ENCODE data around the genes TUBB, GTF2H4, MUCL3 and PSORS1C2.

DNA sequence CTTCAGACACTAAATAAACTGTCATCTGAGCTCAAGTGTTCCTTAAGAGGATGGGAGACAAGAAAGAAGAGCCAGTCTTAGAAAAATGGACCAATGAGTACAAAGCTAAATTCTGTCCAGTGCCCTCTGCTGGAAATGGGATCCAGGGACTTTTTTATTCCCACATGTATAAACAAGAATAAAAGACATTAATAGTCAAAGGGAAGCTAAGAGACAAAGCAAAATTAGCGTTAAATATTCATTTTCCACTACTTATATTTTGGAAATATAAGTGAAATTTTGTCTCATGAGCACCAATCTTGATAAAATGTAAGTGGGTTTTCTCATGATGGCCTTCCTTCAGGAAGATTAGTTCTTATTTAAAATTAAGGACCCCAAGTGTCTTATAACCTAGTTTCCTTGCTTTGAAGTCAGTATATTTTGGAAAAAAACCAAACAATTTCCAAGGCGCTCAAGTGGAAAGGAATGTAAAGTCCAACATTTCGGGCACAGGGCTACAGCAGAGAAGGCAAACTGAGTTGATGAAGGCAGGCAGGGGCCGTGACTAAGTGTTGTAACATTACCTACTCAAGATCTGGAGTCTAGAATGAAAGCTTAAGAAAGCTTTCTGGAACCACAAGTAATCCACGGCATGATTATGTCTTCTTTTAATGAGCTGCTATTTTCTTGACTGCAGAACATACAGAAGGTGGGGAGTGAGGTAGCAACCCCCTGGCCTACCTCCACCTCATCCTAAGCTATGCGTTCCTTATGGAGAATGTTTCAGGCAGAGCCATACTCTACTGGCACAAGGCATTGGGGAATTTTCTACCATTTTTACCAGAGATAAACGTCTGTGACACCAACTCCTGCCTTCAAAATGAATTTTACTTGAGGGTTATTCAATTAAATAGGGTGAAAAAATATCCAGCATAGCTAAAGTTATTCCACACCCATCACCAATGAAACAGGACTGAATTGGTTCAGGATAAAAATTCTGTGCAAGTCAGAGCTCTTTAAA is 4.4 kb downstream of the PPP1R10 start:
- PRO-cap: bidirectional peak, plus-strand start at position 511 of the sequence, minus-strand start at position 572 of the sequence; unidirectional peak, minus-strand start at position 858 of the sequence

DNA sequence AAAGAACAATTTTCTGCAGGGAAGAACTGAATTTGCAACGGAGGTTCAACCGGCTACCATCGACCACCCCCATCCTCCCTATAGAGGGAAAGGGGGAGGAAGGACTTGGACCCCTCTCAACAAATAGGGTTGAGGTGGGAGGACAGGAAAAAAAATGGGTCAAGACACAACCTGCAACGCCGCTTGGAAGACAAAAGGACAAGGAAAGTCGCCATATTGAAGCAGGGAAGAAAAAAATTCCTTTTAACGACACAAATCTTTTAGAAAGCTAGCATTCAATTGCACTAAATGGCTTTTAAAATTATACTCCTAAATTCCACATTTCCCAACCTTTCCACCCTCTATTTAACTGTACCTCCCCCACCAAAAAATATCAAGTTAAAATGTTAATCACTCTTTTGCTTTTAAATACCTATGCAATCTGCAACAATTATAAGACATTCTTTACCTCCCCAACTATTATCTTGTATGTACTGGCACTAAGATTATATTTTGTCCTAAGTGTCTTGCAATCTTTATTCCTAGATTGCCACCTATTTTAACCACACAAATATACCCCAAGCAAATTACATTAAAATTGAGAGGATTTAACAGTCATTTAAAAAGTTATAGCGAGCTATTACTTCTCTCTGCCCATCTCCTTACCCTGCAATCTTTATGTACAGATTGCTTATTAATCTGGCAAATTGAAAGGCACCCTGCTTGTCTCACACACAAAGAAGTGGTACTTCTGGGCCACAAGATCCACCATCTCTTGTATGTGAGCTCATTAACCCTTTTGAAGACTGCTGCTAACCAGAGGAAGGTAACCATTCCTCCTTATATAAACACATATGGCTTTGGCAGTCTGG is 1.5 kb downstream of the PPP1R10 start:
- PRO-cap: bidirectional peak, plus-strand start at position 193 of the sequence, minus-strand start outside the sequence; unidirectional peak, minus-strand start at position 654 of the sequence; unidirectional peak, minus-strand start at position 722 of the sequence

- PRO-cap: no peak
Observed at GRCh38 chr6:30670771-30671395, 1.9 kb downstream of the DHX16 start.

GRCh38 chr6:30719677-30720695 is at the start of gene TUBB:
TUBB (plus strand) TSS chr6:30720352.
- PRO-cap: bidirectional peak, plus-strand start at chr6:30720357, minus-strand start at chr6:30720119

DNA sequence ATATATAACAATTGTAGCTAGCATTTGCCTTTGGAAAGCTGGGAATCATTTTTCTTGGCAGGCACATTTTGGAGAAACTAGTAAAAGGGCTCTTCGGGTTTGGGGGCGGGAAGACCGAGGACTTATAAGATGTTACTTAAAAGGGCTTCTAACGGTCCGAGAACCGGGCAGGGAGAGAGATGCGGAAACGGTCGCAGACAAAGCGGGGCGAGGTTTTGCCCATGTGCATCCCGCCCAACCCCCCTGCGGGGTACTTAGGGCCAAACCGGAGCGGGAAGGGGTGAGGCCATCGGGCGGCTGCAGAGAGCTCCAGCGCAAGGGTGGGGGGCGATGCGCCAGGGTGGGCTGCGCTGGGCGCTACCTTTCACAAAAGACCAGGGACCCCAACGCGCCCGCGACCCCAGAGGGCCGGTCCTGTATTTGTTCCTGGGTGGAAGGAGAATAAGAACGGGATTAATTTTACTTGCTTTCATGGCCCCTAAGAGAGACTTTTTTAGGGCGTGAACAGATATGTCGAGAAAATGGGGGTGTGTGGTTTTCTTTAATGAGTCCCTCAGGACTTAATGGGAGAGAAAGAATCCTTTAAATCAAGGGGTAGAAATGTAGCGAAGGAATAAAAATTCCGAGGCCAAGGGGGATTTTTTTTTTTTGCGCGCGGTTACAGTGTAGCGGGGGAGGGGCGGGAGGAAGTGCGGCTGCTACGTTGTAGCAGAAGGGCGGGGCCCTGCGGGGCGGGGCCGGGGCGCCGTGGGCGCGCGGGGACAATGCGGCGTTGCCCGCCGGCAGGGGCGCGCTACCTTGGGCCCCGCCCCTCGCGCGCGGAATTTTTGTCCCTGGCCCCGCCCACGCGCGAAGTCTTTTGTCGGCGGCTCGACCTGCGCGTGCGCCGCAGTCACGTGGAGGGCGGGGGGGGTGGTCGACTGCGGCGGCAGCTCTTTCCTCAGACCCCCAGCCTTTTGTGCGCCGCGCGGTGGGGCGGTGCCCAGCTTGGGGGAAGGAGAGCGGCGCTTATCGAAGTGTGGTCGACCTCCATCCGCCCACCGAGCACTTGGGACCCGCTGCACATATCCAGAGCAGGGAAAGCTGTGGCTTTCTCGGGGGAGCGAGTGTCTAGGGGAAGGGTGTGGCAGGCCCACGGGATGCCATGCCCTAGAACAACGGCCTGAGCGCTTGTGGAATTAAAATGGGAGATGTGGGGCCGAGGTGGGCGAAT is 950 bp downstream of the TUBB start:
- PRO-cap: bidirectional peak, plus-strand start at position 263 of the sequence, minus-strand start at position 189 of the sequence

GRCh38 chr6:30730332-30731260 is 10.4 kb downstream of the TUBB start:
- PRO-cap: unidirectional peak, minus-strand start at chr6:30731011

- PRO-cap: no peak
Observed at GRCh38 chr6:30768747-30769912, 24.8 kb upstream of the IER3 start.

DNA sequence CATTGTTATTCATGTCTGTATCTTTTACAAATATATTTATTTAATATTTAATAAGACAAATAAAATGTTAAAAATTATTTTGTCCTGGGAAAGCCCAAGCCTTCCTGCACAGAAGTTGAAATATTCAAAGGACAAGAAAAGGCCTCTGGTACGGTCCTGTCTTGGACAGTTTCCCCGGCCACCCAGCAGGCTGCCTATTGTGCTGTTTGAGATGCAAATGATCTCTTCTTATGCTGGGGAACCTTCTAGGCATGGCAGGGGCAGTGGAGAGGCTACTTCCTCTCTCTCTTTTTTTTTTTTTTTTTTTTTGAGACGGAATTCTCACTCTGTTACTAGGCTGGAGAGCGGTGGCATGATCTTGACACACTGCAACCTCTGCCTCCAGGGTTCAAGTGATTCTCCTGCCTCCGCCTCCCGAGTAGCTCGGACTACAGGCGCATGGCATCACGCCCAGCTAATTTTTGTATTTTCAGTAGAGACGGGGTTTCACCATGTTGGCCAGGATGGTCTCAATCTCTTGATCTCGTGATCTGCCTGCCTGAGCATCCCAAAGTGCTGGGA is 45.9 kb upstream of the DDR1 start:
- PRO-cap: no peak

DNA sequence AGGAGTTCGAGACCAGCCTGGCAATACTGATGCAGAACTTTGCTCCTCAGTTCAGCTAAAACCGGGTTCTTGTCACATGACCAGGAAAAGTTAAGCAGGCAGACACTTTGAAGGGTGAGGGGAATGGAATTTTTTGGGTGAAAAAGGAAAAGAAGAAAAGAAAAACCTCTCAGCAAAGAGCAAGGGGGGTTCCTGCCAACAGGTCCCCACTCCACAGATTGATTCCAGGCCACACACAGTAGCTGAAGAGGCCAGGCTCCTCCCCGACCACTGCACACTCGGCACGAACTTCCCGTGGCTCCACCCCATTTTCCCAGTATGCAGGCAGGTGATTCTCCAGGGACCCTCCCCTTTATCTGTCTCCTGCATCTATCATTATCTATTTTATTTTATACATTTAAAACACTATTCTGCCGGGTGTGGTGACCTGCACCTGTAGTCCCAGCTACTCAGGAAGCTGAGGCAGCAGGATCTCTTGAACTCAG is 43.7 kb upstream of the DDR1 start:
- PRO-cap: no peak

DNA sequence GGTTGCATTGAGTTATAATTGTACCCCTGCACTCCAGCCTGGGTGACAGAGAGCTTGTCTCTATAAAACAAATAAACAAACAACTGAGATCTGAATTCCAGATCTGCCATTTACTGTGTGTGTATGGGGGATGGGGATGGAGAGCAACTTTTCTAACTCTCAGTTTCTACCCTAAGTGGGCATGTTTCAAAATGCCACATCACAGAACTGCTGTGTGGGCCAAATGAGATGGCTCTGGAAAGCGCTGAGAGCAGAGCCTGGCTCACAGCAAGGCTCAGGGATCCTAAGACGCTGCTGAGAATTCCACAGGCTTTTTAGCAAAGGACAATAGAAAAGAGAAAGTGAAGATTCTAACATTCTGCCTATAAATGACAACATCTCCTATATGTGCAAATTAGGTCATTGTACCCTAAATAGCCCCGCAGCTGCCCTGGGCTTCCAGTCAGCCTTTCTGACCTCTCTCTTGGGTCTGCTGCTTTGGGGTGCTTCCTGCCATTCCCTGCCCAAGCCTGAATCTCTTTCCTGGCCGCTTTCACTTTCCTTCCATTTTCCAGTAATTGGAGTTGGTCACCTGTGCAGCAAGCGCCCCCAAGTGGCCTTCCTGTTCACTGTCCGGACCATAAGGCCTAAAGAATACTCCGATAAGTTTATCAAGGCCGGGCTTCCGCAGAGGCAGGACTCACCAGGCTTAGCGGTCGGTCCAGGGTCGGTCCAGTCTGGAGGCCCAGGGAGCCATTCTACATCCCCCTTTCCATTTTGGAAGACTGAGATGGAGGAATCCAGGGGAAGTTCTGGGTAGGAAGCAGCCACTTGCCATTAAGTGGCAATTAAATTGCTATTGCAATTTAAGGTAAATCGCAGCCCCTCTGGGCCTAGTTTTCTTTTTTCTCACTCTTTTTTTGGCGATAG is 6.8 kb upstream of the DDR1 start:
- PRO-cap: unidirectional peak, plus-strand start at position 226 of the sequence; bidirectional peak, plus-strand start at position 650 of the sequence, minus-strand start at position 511 of the sequence

DNA sequence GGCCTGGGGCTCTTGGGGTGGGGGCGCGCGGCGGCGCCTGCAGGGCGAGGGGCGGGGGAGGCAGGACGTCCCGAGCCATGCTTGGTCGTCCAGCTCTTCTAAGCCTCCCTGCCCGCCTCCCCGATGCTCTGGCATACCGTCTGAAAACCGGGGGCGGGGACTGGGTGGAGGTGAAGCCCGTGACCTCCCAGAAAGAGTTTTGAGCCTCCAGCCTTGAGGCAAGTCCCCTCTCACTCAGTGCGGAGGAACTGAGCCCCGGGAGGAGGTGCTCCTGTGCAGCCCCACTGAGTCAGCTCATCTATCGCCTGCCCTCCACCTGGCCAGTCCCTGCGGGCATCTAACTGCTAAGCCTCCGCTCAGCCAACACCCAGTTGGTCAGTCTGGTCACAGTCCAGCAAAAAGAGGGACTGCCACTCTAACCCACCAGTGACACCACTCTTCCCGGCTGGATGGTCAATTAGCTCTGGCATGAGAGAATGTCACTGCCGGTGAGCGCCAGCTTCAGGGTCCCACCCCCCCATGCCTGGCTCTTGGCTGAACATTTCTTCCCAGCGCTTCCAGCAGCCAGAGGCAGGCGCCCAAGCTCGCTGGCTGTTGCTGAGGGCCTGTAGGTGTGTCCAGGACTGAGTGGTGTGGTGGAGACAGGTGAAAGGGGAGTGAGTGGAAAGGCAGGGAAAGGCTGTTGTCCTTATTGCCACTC is 575 bp downstream of the DDR1 start:
- PRO-cap: bidirectional peak, plus-strand start at position 237 of the sequence, minus-strand start at position 100 of the sequence

DNA sequence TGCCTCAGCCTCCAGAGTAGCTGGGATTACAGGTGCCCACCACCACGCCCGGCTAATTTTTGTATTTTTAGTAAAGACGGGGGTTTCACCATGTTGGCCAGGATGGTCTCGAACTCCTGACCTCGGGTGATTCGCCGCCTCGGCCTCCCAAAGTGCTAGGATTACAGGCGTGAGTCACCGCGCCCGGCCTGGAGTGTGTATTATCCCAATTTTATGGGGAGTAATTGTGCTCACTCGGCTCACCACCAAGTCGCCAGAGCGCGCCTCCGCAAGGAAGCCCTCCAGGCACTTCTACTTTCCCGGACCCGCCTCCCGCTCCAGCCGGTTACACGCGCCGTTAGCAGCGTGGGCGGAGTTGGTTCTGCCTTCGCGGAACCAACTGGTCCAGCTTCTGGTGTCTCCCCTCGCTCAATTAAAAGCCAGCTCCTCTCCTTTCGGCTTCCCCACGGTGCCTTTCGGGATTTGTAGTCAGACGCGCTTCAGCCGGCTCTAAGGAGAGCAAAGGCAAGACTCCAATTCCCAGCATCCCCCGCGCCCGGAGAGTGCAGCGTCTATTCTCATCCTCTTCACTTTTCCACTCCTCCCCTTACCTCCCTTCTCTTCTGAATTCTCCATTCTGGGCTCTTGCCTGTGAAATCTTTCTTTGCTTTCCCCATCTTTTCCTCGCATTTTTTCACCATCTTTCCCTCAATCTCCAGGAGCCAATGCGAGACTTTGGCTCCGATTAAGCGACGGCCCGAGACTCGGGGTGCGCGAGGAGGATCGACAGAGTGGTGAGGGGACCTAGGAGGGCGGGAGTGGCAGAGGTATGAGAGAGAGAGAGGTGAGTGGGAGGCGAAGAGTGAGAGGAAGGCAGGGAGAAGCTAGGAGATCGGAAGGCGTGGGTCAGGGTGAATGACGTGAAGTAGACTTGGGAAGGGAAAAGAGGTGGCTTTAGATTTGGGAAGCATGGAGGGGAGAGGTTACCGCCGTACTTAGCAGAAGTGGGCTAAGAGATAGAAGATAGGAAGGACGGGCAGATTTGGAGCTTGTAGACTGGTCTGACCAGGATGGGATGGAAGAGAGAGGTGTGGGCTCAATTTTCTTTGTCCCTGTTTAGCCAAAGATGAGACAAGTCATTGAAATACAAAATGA is at the start of gene GTF2H4:
GTF2H4 (plus strand) TSS at position 577 of the 1,134 bp plus-strand sequence.
- PRO-cap: bidirectional peak, plus-strand start at position 577 of the sequence, minus-strand start at position 293 of the sequence

DNA sequence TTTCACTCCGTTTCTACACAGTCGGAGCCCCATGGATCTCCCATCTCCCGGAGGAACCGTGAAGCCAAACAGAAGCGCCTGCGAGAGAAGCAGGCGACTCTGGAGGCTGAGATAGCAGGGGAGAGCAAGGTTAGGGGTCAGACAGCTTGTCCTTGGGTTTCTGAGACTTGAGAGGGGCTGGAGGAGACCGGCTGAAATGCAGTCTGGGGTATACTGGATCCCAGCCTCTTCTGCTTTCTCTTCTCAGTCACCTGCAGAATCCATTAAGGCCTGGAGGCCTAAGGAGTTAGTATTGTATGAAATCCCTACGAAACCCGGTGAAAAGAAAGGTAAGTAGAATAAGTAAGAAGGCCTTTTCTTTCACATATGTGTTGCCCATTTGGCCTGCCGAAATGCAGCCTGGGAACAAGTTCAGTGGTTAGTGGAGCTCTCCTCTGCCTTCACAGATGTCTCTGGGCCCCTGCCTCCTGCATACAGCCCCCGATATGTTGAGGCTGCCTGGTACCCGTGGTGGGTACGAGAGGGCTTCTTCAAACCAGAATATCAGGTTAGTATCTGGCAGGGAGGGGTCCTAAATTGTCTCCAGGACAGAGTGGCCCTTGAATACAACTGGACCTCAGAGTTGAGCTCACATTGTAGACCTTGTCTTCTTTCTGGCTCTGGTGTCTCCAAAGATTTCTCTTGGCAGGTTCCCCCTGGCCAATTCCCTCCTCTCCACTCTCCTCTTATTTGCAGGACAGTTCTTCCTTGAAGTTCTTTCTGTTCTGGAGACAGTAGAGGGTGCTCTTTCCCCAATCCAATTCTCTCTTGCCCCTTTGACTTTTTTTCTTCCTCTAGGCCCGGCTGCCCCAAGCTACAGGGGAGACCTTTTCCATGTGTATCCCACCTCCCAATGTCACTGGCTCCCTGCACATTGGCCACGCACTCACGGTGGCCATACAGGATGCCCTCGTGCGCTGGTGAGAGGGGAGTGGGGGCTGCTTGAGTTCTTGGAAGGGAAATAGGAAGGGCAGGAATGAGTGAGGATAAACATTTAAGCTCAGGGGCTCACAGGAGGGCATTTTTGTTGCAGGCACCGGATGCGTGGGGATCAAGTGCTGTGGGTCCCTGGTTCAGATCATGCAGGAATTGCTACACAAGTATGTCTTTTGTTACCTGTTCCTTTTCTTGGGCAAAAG is 1.3 kb downstream of the VARS2 start:
- PRO-cap: no peak

DNA sequence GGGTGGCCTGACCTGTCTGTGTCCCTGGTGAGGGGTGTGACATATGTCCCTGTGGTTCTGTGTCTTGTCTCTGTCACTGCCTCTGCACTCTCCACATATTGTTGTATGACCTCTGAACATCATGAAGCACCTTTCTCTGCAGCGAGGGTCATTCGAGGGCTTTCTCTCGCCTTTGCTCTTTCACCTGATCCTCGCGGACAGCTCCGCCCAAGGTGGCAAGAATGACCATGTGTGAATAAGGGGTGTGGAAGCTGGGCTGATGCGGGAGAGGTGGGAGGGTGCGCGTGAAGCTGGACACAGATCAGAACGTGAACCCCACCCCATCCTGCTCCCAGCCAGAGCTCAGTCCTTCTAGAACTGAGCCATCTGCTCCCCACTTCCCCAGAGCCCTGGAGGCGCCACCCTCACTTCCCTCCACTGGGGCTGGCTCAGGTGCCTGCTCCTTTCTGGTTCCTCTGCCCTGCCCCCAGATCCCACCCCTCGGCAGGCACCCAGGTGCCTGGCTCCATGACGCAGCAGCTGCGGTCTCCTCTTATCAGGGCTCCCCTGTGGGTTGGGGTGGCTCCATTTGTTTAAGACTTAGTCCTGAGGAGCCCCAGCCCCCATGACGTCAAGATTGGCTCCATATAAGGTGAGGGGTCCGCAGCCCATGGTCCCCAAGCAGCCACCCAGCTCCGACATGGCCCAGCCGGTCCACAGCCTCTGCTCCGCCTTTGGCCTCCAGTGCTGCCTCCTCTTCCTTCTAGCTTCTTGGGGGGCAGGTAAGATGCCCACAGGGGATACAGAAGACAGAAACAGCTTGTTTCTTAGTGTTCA is at the start of gene MUCL3:
MUCL3 (plus strand) TSS at position 653 of the 816 bp plus-strand sequence.
- PRO-cap: no peak

- PRO-cap: bidirectional peak, plus-strand start at chr6:30982381, minus-strand start at chr6:30982217
Observed at GRCh38 chr6:30981908-30982602, 1.5 kb upstream of the MUC21 start.

- PRO-cap: no peak
Observed at GRCh38 chr6:31001059-31001435, 9.2 kb upstream of the MUC22 start.

- PRO-cap: no peak
Observed at GRCh38 chr6:31056146-31056644, 45.9 kb downstream of the MUC22 start.

DNA sequence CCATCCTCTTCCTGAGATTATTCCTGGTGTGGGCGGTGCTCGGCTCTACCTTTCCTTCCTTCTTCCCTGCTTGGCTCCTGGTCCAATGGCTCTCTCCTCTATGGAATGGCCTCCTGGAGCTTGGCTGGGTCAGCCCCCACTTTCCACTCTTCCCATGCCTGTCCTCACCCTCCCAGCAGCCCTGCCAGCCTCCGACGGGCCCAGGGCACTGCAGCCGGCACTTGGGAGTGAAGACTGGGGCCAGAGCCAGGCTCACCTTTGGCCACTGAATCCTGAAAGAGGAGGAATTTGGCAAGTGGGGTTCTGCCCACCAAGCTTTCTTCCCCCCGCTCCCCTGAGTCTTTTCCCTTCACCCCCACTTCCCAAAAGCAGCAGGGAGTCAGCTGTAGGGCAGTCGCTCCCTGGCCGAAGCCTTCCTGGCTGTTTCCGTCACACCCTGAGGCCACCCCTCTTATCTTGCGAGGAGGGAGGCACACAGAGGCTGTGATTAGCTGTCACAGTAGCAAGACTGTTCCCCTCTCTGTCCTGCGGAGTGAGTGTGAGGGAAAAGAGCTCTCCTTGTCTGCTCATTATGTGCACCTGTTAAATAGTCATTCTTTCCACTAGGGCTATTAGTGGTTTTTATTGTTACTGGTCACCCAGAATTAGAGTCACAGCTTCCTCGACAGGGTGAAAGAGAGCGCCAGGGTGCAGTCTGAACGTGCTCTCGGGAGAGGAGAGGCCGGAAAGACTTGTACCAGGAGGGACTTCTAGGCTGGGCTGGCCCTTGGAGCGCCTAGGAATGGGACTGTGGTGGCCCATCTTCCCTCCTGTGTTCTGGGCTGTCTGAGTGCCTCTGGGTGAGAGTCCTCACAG is 6.4 kb upstream of the CDSN start:
- PRO-cap: no peak

DNA sequence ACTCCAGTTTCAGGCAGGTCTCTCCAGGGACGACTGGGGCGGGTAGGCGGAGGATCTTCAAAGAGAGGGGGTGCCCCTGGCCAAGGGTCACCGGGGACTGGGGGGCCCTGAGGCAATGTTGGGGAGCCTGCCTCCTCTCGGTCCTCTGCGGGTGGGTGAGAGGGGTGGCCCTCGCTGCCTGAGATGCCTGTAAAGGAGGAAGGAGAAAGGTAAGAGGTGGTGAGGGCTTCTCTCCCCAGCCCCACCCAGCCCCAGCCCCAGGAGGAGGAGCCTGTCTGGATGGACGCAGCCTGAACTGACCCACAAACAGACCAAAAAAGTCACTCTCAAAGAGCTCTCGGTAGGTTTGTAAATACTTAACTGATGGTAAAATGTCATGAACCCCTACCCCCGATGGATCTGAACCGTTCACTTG is 739 bp downstream of the PSORS1C2 start:
- PRO-cap: no peak

DNA sequence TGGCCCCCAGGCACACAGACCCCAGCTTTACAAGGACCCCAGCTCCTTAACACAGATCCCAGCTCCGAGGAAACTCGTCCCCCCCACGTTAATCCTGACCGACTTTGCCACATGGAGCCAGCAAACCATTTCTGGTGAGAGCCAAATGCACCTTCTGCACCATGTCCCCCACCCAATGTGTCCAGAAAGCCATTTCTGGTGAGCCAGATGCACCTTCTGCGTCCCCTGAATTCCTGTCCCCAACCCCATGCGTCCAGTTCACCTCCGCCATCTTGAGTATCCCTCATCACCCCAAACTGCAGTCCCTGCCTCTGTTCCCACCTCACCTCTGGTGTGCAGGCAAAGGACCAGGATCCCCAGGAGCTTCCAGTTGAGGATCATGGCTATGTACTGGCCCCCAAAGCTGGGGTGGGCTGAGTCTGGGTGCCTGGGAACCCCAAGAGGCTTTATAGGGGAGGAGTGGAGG is at the start of gene PSORS1C2:
PSORS1C2 (minus strand) TSS at position 421 of the 466 bp plus-strand sequence.
- PRO-cap: no peak

Measured in left lung (tissue), 1 donor.